Pericardium fibroblast (primary cell): ENCODE data around the genes COL6A5 and ATP2C1.

DNA sequence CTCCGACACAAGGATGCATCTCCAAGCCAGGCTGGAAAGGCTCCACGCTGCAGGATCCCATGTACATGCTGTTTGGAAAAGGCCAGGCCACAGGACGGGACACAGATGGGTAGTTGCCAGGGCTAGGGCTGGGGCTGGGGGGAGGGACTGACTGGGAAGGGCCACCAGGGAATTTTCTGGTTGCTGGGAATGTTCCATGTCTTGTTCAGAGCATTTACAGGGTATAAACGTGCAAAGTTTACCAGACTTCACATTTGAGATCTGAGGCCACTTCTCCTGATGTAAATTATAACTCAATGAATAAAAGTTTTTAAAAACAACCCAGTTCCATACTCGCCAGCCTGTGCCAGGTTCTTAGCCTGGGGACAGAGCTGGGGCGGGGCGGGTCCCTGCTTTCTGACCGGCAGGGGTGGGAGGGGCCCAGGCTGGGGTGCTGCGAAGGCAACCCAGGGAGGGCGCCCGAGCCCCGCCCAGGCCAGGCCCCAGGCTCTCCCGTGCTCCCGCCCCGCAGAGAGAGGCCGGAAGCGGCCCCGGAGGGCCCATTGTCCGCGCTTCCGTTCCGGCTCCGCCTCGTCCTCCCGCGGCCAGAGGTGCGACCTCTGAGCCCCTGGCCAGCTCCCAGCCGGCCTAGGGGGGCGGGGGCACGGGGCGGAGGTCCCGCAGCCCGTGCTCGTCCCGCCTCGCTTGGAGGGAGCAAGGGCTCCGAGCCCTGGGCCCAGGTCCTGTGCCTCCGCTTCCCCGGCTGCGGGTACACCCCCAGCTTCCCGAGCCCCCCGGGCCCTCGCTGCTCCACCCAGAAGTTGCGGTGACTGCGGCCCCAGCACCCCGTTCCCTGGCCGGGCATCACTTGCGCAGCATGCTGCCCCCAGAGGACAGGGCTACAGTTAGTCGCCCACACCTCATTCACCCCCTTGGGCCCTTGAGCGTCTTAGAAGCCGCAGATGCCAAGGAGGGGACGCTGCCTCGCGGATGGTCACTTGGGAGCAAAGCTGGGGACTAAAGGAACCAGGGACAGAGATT, 20.2 kb upstream of the PLXND1 start:
- RAMPAGE, long total RNA, result no peak

GRCh38 chr3:129722033-129722485, 115.6 kb upstream of the PLXND1 start:
- RAMPAGE, long total RNA, result no peak

DNA sequence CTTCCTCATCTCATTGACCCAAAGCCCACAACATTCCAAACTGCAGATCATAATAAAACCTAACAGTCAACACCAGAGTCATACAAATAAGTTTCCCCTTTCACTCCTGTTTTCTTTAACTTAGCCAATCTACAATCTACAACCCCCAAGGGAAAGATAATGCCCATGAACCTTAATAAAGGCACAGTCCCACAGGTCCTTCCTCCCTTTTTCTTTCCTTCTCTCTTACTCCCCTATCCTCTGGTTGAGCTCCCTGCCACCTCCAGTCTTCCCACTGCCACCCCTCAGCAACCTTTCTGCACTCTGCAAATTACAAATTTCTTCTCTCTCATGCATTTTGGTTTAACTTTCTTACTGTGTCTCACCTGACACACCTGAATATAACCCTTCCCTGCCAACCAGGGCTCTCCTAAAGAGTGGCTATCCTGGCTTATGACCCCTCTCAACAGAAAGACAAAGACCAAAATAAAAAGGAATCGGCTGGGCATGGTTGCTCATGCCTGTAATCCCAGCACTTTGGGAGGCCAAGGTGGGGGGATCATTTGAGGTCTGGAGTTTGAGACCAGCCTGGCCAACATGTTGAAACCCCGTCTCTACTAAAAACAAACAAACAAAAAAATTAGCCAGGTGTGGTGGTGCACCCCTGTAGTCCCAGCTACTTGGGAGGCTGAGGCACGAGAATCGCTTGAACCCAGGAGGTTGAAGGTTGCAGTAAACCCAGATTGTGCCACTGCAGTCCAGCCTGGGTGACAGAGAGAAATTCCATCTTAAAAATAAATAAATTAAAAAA, 136.3 kb downstream of the TMCC1 start:
- RAMPAGE, long total RNA, result no peak

GRCh38 chr3:129877273-129877803, 16.2 kb downstream of the TMCC1 start:
- RAMPAGE, long total RNA, result no peak

- RAMPAGE, long total RNA, result no peak
Observed at GRCh38 chr3:130094743-130094958, 13.0 kb downstream of the ALG1L2 start.

- RAMPAGE, long total RNA, result no peak
Observed at GRCh38 chr3:130345313-130345975, at the start of gene COL6A5. Gene COL6A5, plus strand, starts transcription at chr3:130345672.

DNA sequence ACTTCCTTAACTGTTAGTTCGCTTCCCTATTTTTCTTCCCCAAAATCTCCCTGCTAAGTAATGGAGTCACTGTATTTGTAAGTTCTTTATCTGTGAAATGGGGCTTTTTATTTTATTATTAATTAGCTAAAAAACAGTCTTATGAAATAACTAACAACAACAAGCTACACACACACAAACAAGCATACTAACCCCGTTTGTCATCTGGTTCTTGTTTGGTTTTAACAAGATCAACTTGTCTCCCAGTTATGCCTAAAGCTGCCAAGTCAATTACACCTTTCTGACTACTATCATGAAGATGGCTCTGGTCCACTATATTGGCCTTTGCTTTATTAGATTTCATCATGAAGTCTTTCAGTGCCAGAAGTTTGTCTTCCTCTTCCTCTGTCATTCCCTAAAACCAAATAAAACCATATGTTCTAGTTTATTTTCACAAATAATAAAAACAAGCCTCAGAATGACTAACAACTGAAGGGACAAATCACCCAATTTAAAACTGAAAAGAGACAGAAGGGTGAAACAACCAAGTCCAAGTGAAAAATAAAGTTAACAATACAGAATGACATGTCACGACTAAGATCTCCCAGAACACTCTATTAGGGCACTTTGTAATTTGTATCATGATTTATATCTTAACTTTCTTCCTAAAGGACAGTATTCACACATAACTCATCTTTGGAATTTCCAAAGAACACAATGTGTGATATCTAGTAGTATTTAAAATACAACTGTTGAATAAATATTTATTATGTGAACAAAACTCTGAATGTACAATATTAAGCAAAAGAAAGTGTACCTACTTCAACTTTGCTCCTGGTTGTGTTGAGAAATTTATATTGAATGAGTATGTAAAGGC, 38.3 kb downstream of the PIK3R4 start:
- RAMPAGE, long total RNA, result no peak

GRCh38 chr3:130733039-130733497, 13.6 kb downstream of the PIK3R4 start:
- RAMPAGE, long total RNA, result no peak

- RAMPAGE, long total RNA, result no peak
Observed at GRCh38 chr3:130893812-130894990, at the start of gene ATP2C1. Gene ATP2C1, plus strand, starts transcription at chr3:130894084.

DNA sequence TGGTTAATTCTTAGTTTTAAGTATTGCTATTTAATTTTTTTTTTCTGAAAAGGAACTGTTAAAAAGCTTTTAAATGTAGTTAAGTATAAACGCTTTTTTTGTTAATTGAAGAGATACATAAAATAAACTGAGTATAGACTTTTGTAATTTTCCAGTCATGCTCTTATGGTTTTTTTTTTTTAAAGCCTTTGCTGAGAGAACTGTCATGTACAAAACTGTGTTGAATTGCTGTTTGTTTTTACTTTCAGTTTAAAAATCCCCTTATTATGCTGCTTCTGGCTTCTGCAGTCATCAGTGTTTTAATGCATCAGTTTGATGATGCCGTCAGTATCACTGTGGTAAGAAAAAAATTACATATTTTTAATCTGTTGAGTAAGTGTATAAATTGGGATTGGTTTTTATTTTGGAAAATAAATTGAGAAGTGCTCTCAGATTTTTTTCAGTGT, 40.5 kb downstream of the ATP2C1 start:
- RAMPAGE, long total RNA, result no peak

GRCh38 chr3:130953545-130954079, 59.7 kb downstream of the ATP2C1 start:
- RAMPAGE, long total RNA, result no peak

GRCh38 chr3:130990290-130991055, 36.2 kb downstream of the ASTE1 start:
- RAMPAGE, long total RNA, result no peak

GRCh38 chr3:131330998-131331655, 50.4 kb upstream of the NUDT16 start:
- RAMPAGE, long total RNA, result no peak

- RAMPAGE, long total RNA, result no peak
Observed at GRCh38 chr3:131363303-131363974, 18.1 kb upstream of the NUDT16 start.

DNA sequence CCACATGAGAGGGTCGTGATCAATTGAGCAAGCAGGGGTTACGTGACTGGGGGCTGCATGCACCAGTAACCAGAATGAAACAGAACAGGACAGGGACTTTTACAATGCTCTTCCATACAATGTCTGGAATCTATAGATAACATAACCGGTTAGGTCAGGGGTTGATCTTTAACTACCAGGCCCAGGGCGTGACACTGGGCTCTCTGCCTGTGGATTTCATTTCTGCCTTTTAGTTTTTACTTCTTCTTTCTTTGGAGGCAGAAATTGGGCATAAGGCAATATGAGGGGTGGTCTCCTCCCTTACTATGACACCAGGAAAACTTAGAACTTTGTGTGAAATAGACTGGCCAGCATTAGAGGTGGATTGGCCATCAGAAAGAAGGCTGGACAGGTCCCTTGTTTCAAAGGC, 13.8 kb upstream of the ACP3 start:
- RAMPAGE, long total RNA, result no peak

GRCh38 chr3:133459431-133459890, 59.6 kb downstream of the BFSP2 start:
- RAMPAGE, long total RNA, result no peak

DNA sequence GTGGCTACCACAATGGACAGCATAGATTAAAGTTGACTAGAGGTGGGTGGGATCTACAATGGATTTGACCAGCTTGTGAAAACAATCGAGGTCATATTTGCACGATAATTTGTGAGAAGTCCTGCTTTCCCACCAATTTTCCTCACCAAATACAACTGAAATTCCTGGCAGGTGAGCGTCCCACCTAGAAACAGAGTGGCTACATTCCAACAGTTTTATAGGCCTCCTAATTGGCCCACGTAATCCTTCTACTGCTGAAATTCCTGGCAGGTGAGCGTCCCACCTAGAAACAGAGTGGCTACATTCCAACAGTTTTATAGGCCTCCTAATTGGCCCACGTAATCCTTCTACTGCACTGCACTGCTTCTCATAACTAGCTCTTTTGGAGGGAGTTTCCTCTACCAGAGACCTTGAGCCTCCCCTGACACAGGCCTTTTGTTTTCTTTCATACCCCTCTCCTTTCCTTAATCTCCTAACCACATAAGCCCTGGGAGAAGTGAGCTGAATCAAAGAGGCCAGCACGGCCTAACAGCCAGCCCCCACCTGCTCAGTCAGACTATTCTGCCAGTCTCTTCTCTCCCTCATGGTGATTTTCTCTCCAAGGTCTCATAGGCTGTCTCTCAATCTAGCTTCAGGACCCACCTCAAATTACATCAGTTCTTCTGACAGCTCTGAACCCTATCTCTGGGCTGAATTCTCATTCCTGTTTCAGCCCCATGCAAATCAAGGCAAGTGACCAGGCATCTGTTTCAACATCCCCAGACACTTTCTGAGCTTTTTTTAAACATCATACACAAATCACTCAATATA, 80.3 kb downstream of the BFSP2 start:
- RAMPAGE, long total RNA, result no peak

GRCh38 chr3:133587579-133588663, 14.4 kb downstream of the CDV3 start:
- RAMPAGE, long total RNA, result no peak

DNA sequence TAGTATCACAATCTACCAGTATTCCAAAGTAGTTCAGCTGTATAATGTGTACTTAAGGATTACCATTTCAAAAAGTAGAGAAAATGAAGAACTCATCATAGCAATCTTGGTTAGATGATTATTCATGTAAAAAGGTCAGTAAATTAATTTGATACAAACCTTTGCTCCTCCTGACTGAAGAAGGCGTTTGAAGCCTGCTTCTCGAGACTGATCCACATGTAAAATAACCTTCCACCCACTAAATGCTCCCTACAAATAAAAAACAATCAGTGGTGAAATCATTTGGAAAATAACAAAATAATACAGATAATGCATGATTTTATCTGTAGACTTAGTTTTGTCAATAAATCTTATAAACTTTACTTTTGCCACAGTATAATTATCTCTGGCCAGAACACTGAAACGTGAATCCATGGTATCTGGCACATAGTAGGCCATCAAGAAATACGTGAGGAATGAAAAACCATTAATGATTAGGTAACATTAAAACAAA, 35.3 kb downstream of the CDV3 start:
- RAMPAGE, long total RNA, result no peak

DNA sequence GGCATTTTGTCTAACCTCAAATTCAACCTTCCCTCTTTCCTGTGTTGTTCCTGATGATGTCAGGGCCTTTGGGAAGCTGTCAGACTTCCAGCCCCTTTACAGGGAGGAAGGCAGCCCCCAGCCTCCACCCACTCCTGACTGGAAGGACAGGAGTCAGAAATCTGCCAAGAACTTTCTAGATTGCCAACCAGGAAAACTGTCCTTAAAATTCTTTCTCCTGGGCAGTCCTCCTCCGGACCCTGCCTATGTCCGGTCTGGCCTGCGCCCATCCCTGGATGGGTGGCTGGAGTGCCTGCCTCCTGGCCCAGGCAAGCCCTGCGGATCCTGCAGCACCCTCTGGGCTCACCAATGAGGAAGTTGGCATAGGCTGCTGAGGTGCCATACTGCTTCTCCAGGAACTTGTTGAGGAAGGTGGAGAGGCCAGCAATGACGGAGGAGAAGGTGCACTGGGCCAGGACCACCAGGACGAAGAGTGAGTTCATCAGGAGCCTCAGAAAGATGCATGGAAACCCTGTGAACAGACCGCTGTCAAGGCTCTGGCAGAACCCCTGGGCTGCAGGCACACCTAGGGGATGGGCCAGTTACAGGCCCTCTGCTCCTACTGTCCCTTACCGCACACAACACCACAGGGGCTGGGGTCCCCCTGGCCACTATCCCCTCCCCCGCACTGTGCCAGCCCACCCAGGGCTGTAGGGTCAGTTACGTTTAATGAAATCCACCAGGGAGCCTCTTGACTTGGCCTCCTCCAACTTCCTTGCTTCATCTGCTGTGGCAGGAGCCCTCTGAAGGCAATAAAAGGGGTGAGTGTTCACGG, 52.7 kb upstream of the RAB6B start:
- RAMPAGE, long total RNA, result no peak